Uterus (tissue), 7 donors: ENCODE data around the genes PNLDC1 and SLC22A2.

- PRO-cap, 4 experiments, result no peak in any of the 4 experiments
- RAMPAGE, long total RNA, 2 experiments, result no peak in any of the 2 experiments
- RRBS, result 87% methylated on average over 1 of the region's 34 CpGs
Measured at GRCh38 chr6:159800095-159800432, at the start of gene PNLDC1. Gene PNLDC1, plus strand, starts transcription at chr6:159800276.

GRCh38 chr6:159836318-159837168 lies 36.5 kb downstream of the PNLDC1 start:
- PRO-cap, 4 experiments, result peak in 2 of 4 experiments; most common plus-strand start chr6:159836545 (in 1); most common minus-strand start chr6:159836781 (in 1)
- RAMPAGE, long total RNA, 2 experiments, result no peak in any of the 2 experiments
- RRBS, result no CpG with 5 or more reads among the region's 29 CpGs

- PRO-cap, 4 experiments, result peak in 2 of 4 experiments; most common plus-strand start chr6:159960122 (in 2)
- RAMPAGE, long total RNA, 2 experiments, result no peak in any of the 2 experiments
- RRBS, result no CpG with 5 or more reads among the region's 4 CpGs
Measured at GRCh38 chr6:159959932-159960458, 8.9 kb upstream of the IGF2R start.

GRCh38 chr6:160023749-160025091 lies 55.3 kb downstream of the IGF2R start:
- PRO-cap, 4 experiments, result no peak in any of the 4 experiments
- RAMPAGE, long total RNA, 2 experiments, result start-site peak on the plus strand in 1 of 2 experiments, at chr6:160023677-160024703 at its widest, 5 to 38 reads per replicate
- RRBS, result no CpG with 5 or more reads among the region's 18 CpGs

DNA sequence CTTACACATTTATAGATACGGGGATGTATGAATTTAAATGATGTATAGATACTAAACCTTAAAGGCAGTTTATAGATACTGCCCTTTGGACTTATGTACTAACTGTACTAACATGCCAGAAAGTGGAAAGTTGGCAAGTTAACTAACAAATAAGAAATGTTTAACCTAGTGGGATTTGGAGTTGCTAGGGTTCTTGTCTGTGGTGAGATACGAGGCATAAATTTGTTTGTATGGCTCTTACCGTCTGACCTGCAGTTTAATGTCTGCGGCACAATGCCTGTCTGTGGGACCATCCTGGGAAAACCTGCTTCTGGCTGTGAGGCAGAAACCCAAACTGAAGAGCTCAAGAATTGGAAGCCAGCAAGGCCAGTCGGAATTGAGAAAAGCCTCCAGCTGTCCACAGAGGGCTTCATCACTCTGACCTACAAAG lies 62.9 kb upstream of the SLC22A1 start:
- PRO-cap, 4 experiments, result no peak in any of the 4 experiments
- RAMPAGE, long total RNA, 2 experiments, result no peak in any of the 2 experiments
- RRBS, result no CpG with 5 or more reads among the region's 5 CpGs

- PRO-cap, 4 experiments, result no peak in any of the 4 experiments
- RAMPAGE, long total RNA, 2 experiments, result no peak in any of the 2 experiments
- RRBS, result no CpG with 5 or more reads among the region's 21 CpGs
Measured at GRCh38 chr6:160061358-160062156, 60.1 kb upstream of the SLC22A1 start.

- PRO-cap, 4 experiments, result no peak in any of the 4 experiments
- RAMPAGE, long total RNA, 2 experiments, result no peak in any of the 2 experiments
- RRBS, result no CpG with 5 or more reads among the region's 7 CpGs
Measured at GRCh38 chr6:160085671-160086108, 35.9 kb upstream of the SLC22A1 start.

GRCh38 chr6:160102765-160104036 lies 18.4 kb upstream of the SLC22A1 start:
- PRO-cap, 4 experiments, result no peak in any of the 4 experiments
- RAMPAGE, long total RNA, 2 experiments, result no peak in any of the 2 experiments
- RRBS, result no CpG with 5 or more reads among the region's 30 CpGs

- PRO-cap, 4 experiments, result no peak in any of the 4 experiments
- RAMPAGE, long total RNA, 2 experiments, result no peak in any of the 2 experiments
- RRBS, result no CpG with 5 or more reads among the region's 1 CpG
Measured at GRCh38 chr6:160120168-160120472, 1.5 kb upstream of the SLC22A1 start.

- PRO-cap, 4 experiments, result no peak in any of the 4 experiments
- RAMPAGE, long total RNA, 2 experiments, result no peak in any of the 2 experiments
- RRBS, result no CpG with 5 or more reads among the region's 4 CpGs
Measured at GRCh38 chr6:160135206-160135688, 13.6 kb downstream of the SLC22A1 start.

GRCh38 chr6:160258707-160259248 lies at the start of gene SLC22A2:
Gene SLC22A2, minus strand, starts transcription at chr6:160258821.
- PRO-cap, 4 experiments, result no peak in any of the 4 experiments
- RAMPAGE, long total RNA, 2 experiments, result no peak in any of the 2 experiments
- RRBS, result no CpG with 5 or more reads among the region's 20 CpGs

- PRO-cap, 4 experiments, result no peak in any of the 4 experiments
- RAMPAGE, long total RNA, 2 experiments, result start-site peak on the plus strand in 1 of 2 experiments, at chr6:160447742-160448387 at its widest, 14 reads per replicate
- RRBS, result no CpG with 5 or more reads among the region's 2 CpGs
Measured at GRCh38 chr6:160447743-160448507, 99.7 kb downstream of the SLC22A3 start.

DNA sequence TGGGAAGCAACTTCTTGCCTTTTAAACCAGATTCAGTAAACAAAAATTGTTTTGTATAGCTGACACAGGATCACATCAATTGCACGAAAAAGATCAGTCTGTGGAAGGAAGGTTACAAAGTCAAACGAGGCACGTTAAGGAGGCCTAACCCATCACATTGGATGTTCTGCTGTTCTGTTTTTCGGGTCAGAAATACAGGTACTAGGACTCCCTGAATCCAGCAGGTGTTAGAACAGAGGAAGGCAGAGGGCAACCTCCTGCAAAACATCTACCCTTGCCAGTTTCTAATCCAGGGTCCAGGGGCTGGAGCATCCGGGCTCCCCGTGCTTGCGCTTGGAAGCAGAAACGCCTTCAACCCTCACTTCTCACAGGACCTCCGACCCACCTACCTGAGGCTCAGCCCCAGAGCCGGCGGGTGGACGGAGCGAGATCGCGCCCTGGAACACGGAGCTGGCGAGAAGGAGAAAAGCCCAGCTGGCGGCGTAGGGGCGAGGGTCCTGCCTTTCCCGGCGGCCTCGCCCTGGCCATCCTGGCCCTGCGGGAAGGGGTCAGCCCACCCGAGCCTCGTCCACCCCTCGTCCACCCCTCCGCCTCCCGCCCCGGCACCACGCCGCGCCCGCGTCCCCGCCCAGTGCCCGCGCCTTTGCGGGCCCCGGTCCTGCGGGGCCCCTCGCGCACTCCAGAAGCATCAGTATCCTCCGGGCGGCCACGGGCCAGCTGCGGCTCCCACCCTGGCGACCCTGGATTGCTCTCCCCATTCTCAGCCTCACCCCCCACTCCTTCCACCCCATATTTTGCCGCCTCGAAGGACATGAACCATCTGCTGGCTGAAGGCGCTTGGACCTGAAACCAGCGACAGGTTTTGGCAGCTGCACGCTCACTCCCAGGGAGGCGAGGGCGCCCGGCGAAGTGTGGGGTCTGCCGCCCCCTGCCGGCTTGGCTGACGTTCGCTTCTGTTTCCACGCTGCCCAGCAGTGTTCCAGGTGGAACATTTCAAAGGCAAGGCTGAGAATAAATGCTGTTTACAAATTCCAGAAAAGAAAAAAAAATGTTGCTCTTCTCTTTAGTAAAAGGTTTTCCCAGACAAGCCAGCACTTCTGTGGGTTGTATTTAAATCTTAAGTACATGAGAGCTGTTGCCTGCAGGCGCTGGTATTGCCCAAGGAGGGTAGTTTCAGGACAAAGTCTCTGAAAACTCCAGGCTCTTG lies 65.0 kb downstream of the PLG start:
- PRO-cap, 4 experiments, result peak in 4 of 4 experiments; most common plus-strand start position 631 of the sequence (in 4); most common minus-strand start position 864 of the sequence (in 1)
- RAMPAGE, long total RNA, 2 experiments, result no peak in any of the 2 experiments
- RRBS, result 4% methylated on average over 35 of the region's 63 CpGs

- PRO-cap, 4 experiments, result no peak in any of the 4 experiments
- RAMPAGE, long total RNA, 2 experiments, result no peak in any of the 2 experiments
- RRBS, result no CpG with 5 or more reads among the region's 2 CpGs
Measured at GRCh38 chr6:160919569-160920273, 71.8 kb upstream of the MAP3K4 start.

- PRO-cap, 4 experiments, result no peak in any of the 4 experiments
- RAMPAGE, long total RNA, 2 experiments, result no peak in any of the 2 experiments
- RRBS, result no CpG with 5 or more reads among the region's 5 CpGs
Measured at GRCh38 chr6:160927070-160927406, 64.5 kb upstream of the MAP3K4 start.

- PRO-cap, 4 experiments, result peak in 3 of 4 experiments; most common minus-strand start chr6:160992920 (in 3)
- RAMPAGE, long total RNA, 2 experiments, result no peak in any of the 2 experiments
- RRBS, result no CpG with 5 or more reads among the region's 3 CpGs
Measured at GRCh38 chr6:160992742-160993234, 1.2 kb downstream of the MAP3K4 start.

- PRO-cap, 4 experiments, result no peak in any of the 4 experiments
- RAMPAGE, long total RNA, 2 experiments, result no peak in any of the 2 experiments
- RRBS, result no CpG with 5 or more reads among the region's 4 CpGs
Measured at GRCh38 chr6:161067876-161068768, 76.6 kb downstream of the MAP3K4 start.

GRCh38 chr6:161077945-161078741 lies 86.6 kb downstream of the MAP3K4 start:
- PRO-cap, 4 experiments, result no peak in any of the 4 experiments
- RAMPAGE, long total RNA, 2 experiments, result start-site peak on the plus strand in 1 of 2 experiments, at chr6:161078485-161078745 at its widest, 8 reads per replicate
- RRBS, result no CpG with 5 or more reads among the region's 5 CpGs

- PRO-cap, 4 experiments, result no peak in any of the 4 experiments
- RAMPAGE, long total RNA, 2 experiments, result no peak in any of the 2 experiments
- RRBS, result 94% methylated on average over 1 of the region's 11 CpGs
Measured at GRCh38 chr6:161242088-161242720, 31.7 kb downstream of the AGPAT4 start.

- PRO-cap, 4 experiments, result no peak in any of the 4 experiments
- RAMPAGE, long total RNA, 2 experiments, result no peak in any of the 2 experiments
- RRBS, result no CpG with 5 or more reads among the region's 14 CpGs
Measured at GRCh38 chr6:161369174-161369711, 95.4 kb upstream of the AGPAT4 start.